Thyroid gland (tissue), 7 donors: ENCODE measurements around a stretch of chr2.

DNA sequence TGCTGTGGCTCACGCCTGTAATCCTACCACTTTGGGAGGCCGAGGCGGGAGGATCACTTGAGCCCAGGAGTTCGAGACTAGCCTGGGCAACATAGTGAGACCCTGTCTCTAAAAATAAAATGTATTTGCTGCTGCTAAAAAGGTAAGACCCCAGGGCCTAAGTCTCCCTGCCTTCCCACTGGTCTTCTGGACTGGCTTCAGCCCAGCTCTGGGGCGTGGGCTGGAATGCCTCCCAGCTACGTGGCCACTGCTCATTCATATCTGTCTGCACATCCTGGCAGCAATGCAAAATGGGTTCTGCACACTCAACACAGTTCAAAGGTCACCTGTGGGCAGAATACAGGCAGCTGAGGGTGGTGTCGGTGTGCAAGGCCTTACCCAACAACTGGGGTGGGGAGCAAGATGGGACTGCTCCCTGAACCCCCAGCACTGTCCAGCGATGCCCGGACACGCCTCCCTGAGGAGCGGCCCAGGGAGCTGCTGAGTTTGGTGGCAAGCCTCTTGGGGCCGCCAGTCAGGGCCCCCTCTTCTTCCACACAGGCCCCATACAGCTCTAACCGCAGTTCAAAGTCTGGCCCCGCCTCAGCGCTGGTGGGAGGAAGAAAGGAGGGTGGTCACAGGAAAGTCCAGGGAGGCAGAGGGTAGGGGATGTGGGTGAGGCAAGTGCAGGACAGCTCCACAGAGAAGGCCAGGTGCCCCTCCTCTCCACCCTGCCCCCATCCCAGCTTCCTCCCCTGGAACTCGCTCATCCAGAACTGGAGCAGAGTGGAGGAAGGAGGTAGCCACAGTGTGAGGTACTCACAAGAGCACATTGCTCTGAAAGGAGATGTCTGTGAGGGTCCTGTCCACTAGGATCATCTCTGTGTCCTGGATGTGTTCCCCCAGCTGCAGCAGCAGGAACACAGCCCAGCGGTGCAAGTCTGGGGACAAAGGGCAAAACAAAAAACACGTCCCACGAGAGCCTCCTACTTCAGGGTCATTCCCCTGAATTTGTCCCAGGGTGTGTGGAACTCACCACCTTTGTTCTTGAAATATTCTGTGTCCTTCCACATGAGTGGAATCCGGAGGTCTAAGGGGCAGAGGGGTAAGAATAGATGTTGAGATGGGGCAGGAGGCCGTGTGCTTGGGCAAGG lies 8.3 kb downstream of the WDR54 start:
- PRO-cap, 2 experiments = no peak in any of the 2 experiments
- RAMPAGE, long total RNA, 5 experiments = no peak in any of the 5 experiments

DNA sequence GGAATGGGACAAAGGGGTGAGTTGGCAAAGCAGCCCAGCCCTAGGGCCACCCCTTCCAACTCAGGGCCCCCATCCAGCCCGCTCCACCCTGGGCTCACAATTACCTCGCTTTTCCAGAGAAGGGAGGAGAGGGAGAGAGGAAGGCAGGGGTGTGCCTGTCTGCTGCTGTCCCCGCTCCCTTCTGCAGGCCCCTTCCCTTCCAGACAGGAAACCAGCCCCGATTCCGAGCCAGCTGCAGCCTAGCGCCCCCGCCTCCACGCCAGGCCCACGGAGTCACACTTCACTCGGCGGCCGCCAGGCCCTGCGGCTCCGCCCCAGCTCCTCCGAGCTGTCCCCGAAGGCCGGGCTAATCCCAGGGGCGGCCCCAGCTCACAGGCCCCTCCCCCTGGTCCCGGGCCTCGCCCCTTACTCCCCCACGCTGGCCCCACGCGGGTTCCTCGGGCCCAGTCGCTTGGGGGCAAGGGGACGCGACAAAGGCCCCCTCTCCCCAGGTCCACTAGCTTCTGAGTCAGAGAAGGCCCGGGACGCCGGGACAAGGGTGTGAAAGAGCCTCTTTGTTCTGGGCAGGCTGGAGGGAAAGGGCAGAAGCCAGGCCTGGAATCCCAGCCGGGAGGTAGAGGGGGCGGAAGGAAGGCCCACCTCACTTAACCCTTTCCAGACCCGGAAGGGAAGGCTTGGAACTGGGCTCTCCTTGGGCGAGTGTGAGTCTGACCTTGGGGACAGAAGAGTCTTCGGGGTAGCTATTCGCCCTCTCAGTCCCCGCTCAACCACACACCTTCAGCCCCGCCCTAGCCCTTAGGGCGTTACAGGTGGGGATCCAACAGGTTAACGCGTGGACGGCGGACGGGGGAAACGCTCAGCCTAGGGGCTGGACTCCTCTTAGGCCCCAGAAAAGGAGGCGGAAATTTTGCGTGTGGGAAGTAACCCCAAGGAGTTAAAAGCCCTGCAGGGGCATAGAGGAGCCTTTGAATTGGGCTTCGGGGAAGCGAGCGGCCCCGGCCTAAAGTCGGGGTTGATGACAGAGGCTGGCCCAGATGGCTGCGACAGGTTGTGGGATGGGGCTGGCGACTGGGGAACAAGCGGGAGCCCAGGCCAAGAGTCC lies 1.1 kb downstream of the RTKN start:
- PRO-cap, 2 experiments = peak in 2 of 2 experiments; most common plus-strand start position 446 of the sequence (in 1); most common minus-strand start position 183 of the sequence (in 2)
- RAMPAGE, long total RNA, 5 experiments = start-site peak on the minus strand in 3 of 5 experiments, centred at positions 238 to 265 of the sequence, 18 to 41 reads per replicate

GRCh38 chr2:74454346-74454562 lies 633 bp upstream of the INO80B start:
- PRO-cap, 2 experiments = no peak in any of the 2 experiments
- RAMPAGE, long total RNA, 5 experiments = no peak in any of the 5 experiments

DNA sequence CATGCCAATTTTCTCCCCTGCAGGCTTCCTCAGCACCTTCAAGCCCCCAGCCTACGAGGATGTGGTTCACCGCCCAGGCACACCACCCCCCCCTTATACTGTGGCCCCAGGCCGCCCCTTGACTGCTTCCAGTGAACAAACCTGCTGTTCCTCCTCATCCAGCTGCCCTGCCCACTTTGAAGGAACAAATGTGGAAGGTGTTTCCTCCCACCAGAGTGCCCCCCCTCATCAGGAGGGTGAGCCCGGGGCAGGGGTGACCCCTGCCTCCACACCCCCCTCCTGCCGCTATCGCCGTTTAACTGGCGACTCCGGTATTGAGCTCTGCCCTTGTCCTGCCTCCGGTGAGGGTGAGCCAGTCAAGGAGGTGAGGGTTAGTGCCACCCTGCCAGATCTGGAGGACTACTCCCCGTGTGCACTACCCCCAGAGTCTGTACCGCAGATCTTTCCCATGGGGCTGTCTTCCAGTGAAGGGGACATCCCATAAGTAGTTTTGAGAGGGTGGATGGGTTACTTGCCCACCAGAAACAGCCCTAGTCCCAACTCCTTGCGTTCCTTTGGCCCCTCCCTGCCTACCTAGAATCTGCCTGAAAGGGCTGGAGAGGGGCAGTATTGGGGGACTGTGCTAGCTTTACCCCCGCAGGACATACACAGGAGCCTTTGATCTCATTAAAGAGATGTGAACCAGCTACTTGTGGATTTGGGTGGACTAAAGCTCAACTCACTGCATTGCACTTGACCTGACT lies 2.1 kb downstream of the WBP1 start:
- PRO-cap, 2 experiments = no peak in any of the 2 experiments
- RAMPAGE, long total RNA, 5 experiments = no peak in any of the 5 experiments

DNA sequence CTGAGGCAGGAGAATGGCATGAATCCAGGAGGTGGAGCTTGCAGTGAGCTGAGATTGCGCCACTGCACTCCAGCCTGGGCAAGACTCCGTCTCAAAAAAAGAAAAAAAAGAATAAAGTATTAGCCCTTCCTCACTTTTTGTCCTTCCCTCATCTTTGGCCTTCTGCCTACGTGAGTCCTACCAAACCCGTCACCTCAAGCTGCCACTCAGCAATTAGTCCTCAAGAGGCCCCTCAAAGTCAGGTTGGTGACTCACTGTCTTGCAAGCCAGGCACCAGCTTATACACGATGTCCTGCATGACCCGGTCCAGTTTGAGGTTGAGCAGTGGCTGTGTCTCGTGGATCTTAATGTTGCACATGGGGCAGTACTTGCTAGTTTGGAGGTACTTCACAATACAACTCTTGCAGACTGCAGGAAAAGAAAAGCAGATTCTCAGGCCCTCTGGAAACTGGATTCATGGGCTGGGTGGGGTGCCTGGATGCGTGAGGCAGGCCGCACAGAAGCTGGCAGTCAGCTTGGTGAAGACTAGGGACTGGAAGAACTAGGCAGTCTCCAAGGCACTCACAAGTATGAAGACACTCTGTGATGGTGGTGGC lies 920 bp downstream of the PCGF1 start:
- PRO-cap, 2 experiments = peak in 2 of 2 experiments; most common plus-strand start position 309 of the sequence (in 2)
- RAMPAGE, long total RNA, 5 experiments = no peak in any of the 5 experiments

GRCh38 chr2:74573800-74574232 lies 19.3 kb downstream of the DOK1 start:
- PRO-cap, 2 experiments = no peak in any of the 2 experiments
- RAMPAGE, long total RNA, 5 experiments = no peak in any of the 5 experiments

GRCh38 chr2:74577276-74578121 lies 23.0 kb downstream of the DOK1 start:
- PRO-cap, 2 experiments = no peak in any of the 2 experiments
- RAMPAGE, long total RNA, 5 experiments = no peak in any of the 5 experiments

- PRO-cap, 2 experiments = no peak in any of the 2 experiments
- RAMPAGE, long total RNA, 5 experiments = no peak in any of the 5 experiments
Measured at GRCh38 chr2:74695595-74696238, 41.7 kb downstream of the SEMA4F start.

DNA sequence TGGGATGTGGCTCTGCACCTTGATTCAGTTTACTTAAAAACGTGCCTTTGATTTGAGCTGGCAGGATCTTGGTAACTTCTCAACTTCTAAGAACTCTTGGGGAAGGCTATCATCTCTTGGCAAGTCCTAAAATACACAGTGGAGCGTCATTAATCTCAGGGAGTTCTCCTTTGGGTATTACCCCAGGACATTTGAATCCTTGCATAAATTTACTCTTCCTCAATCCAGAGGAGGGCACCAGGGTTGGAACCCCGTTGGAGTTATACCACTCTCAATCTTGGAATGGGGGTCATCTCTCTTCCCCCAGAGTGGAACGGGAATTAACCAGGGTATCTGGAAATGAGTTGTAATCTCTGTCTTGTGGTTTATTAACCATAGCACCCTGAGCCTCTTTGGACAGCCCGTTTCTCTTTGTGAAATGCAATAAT lies 2.1 kb downstream of the HK2 start:
- PRO-cap, 2 experiments = peak in 1 of 2 experiments; most common minus-strand start position 88 of the sequence (in 1)
- RAMPAGE, long total RNA, 5 experiments = no peak in any of the 5 experiments

DNA sequence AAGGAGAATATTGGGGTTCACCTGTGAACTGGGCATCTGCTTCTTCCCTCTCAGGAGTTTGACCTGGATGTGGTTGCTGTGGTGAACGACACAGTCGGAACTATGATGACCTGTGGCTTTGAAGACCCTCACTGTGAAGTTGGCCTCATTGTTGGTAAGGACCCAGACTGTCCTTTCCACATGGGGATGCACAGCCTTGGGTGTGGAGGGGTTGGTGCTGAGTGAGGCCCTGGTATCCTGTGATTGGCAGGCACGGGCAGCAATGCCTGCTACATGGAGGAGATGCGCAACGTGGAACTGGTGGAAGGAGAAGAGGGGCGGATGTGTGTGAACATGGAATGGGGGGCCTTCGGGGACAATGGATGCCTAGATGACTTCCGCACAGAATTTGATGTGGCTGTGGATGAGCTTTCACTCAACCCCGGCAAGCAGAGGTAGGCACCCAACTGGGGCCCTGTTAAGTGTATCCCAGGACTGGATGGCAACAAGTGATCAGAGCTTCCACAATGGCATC lies 52.4 kb downstream of the HK2 start:
- PRO-cap, 2 experiments = no peak in any of the 2 experiments
- RAMPAGE, long total RNA, 5 experiments = no peak in any of the 5 experiments

- PRO-cap, 2 experiments = no peak in any of the 2 experiments
- RAMPAGE, long total RNA, 5 experiments = no peak in any of the 5 experiments
Measured at GRCh38 chr2:74959349-74959751, 907 bp downstream of the POLE4 start.

- PRO-cap, 2 experiments = no peak in any of the 2 experiments
- RAMPAGE, long total RNA, 5 experiments = start-site peak on the minus strand in 1 of 5 experiments, at chr2:75702349-75702509 at its widest, 9 reads per replicate
Measured at GRCh38 chr2:75702140-75702562, 8.6 kb downstream of the GCFC2 start.

- PRO-cap, 2 experiments = no peak in any of the 2 experiments
- RAMPAGE, long total RNA, 5 experiments = no peak in any of the 5 experiments
Measured at GRCh38 chr2:75709032-75709669, 1.6 kb downstream of the GCFC2 start.

DNA sequence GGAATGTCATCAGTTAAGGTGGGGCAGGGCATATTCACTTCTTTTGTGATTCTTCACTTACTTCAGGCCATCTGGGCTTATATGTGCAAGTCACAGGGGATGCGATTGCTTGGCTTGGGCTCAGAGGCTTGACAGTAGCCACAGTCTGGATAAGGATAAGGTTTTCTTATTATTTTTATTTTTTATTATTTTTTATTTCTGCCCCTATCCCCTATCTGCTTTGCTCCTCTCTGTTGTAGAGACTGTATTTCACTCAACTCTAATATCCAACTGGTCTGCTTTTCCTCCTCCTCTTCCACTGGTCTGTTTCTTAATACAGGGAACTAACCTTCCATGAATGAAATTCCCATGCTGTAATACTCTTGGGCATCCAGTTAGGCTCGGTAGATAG lies 868.9 kb upstream of the GCFC2 start:
- PRO-cap, 2 experiments = no peak in any of the 2 experiments
- RAMPAGE, long total RNA, 5 experiments = no peak in any of the 5 experiments

DNA sequence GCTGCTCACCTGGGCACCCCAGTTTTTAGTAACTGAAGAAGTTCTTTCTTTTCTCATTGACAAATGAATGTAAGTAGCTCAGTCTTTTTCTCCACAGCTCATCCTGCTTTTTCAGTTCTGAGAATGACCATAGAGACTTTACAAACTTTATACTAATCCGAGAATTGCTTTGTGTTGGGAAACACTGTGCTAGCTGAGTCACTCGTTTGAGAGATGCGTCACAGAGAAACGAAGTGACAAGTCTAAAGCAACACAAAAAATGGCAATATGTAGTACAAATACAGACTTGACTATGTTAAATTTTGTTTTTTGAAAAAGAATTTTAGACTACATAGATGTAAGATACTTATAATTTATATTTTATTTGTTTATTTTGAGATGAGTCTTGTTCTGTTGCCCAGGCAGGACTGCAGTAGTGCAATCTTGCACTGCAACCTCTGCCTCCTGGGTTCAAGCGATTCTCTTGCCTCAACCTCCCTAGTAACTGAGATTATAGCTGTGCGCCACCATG lies 8.9 kb downstream of the LRRTM4 start:
- PRO-cap, 2 experiments = no peak in any of the 2 experiments
- RAMPAGE, long total RNA, 5 experiments = no peak in any of the 5 experiments

DNA sequence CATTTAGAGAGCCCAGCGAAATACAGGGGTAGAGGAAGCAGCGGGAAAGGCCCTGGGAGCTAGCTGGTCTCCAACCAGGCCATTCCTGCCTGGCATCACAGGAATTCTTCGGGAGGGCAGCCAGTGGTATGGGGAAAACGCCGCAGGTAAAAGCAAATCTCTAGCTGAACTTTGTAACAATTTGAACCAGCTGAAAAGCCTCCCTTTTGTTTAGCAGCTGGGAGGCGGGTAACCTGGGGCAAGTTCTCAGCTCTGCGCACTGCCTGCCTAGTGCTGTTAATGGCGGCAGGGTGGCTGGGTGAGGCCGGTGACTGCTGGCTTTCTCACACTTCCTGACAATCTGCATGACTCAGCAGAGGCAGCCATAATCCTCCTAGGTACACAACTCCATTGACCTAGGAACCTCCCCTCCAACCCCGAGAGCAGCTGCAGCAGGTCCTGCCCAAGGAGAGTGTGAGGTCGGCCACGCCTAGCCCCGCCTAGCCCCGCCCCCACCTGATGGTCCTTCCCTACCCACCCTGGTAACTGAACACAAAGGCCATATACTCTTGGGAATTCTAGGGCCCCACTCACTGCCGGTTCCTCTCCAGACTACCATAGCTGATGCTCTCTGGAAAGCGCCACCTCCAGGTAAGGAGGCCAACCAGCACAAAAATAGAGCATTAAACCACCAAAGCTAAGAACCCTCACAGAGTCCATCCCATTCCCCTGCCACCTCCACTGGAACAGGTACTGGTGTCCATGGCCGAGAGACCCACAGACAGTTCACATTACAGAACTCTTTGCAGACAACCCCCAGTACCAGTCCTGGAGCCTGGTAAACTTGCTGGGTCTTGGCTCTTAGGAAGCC lies 483.7 kb upstream of the REG3G start:
- PRO-cap, 2 experiments = no peak in any of the 2 experiments
- RAMPAGE, long total RNA, 5 experiments = no peak in any of the 5 experiments

- PRO-cap, 2 experiments = no peak in any of the 2 experiments
- RAMPAGE, long total RNA, 5 experiments = no peak in any of the 5 experiments
Measured at GRCh38 chr2:78665225-78665591, 360.3 kb upstream of the REG3G start.

DNA sequence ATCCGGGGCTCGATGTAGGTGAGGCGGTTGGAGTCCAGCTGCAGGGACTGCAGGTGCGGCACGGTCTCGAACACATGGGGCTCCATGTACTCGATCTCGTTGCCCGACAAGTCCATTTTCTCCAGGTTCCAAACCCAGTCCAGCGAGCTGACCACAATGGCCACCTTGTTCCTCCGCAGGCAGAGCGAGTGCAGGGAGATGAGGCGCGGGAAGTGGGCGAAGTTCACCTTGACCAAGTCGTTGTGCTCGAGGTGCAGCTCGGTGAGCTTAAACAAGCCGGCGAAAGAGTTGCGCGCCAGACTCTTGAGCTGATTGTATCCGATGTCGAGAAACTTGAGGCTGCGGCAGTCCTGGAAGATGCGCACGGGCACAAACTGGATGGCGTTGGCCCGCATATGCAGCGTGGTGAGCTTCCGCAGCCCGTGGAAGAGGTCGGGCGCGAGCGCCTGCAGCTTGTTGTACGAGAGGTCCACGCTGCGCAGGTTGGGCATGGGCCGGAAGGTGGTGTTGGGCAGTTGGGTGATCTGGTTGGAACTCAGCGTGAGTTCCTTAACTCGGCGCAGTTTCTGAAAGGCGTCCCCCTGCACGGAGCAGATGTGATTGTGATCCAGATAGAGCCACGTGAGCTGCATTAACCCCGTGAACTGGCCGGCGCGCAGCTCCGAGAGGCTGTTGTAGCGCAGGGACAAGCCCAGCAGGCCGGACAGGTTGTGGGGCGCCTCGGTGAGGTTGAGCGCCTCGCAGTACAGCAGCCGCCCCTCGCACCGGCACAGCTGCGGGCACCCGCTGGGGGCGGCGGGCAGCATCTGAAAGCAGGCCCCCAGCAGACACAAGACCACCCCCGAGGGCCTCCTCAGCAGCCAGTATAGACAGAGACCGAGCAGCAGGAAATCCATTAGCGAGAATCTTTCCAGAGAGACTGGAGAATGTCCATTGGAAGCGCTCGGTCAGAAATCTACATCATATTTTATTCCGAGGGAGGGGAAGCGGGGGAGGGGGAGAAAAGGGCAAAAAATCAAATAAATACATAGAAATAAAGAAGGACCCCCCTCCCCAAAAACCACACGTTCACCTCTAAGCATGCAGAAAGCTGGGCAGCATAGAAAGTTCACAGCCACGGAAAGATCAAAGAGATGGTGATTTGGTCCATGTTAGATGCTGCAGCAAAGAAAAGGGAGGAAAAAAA lies 1.2 kb downstream of the LRRTM1 start:
- PRO-cap, 2 experiments = no peak in any of the 2 experiments
- RAMPAGE, long total RNA, 5 experiments = no peak in any of the 5 experiments

DNA sequence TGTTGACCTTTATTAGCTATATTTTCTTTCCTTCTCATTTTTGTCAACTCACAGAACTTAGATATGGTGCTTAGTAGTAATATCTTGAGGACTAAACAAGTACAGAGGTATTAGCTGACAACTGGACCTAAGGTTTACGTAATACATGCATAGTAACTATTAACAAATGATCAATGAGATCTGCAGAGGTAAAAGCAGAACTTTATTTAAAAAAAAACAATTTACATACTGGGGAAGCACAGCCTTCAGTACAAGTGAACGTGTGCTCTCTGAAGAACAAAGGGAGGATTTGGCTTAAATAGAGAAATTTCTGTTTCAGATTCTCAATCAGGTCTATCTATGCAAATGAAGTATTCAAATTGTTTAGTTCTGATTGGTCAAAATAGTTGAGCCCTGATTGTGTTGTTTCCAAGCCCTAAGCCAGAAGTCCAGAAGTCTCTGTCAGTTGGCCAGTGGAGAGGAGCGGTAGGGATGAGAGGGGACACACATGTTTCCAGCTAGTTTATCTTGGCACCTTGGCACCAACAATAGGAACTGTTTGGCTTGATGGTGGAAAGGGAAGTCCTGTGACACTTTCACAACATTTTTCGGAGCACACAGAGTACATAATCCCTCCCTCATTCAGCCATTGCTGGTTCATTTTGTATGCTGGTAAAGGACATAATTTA lies 1661.8 kb downstream of the SUCLG1 start:
- PRO-cap, 2 experiments = no peak in any of the 2 experiments
- RAMPAGE, long total RNA, 5 experiments = no peak in any of the 5 experiments

- PRO-cap, 2 experiments = no peak in any of the 2 experiments
- RAMPAGE, long total RNA, 5 experiments = no peak in any of the 5 experiments
Measured at GRCh38 chr2:82811466-82811857, 1647.6 kb downstream of the SUCLG1 start.